ENCODE measurements around a stretch of chr15.

DNA sequence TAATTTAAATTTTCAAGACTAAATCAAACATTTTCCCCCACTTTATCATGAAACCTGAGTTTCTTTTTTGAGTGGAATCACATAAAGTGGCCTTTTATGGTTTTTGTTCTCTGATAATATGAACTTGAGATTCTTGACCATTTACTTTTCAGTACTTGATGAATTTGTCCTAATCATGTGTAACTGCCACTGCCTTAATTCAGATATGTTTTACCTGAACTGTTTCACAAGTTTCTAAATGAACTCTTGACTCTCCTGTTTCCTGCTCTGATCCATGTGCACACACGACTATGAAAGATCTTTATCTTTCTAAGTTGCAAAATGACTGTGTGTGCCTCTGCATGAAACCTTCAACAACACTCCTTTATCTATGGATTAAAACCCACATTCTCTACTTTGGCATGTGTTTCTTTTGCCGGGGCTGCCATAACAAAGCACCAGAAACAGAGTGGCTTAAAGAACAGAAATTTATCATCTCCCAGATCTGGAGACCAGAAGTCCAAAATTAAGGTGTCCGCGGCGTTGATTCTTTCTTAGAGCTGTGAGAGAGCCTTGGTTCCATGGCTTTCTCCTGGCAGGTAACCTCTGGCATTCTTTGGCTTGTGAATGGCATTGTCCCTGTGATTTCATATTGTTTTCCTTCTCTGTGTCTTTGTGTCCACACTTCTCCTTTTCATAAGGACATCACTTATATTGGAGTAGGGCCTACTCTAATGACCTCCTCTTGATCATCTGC, 275.0 kb downstream of the ADAMTSL3 start:
- RRBS = no CpG with 5 or more reads among the region's 5 CpGs

DNA sequence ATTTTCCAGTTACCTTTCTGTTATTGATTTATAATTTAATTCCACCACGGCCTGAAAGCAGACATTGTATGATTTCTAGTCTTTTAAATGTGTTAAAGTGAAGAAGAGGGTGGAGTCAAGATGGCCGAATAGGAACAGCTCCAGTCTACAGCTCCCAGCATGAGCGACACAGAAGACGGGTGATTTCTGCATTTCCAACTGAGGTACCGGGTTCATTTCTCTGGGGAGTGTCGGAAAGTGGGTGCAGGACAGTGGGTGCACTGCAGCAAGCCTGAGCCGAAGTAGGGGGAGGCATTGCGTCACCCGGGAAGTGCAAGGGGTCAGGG, 193.3 kb upstream of the GOLGA6L4 start:
- RRBS = 76% methylated on average over 3 of the region's 9 CpGs

- RRBS = under 1% methylated on average over 29 of the region's 70 CpGs
These were observed 20.2 kb downstream of the WDR73 start for GRCh38 chr15:84633720-84634385.

- RRBS = no CpG with 5 or more reads among the region's 7 CpGs
These were observed 1.8 kb downstream of the WDR73 start for GRCh38 chr15:84652212-84652821.

DNA sequence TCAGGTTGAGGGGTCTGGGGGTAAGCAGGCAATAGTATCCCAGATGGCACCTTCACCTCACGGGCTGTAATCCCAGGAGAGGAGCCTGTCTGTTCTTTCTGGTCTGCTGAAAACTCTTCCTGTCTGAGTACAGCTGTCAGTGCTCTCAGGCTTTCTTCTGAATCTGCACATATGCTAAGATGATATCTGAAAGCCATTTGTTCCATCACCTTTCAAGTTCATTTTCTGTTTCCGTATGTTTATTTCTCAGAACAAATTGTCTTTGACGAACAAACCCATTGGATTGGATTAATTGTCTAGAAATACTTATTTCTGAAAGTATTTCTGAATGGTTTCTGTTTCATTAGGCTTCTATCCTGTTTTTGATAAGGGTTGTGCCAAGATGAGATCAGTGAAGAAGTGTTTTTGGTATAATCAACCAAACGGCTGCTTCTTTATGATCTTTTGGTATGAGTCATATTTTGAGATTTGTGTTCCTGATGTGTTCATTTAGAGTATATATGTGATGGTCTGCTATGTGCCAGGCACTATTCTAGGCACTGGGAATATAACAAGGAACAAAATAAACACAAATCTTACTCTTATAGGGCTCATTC, 13.3 kb downstream of the ZNF592 start:
- RRBS = no CpG with 5 or more reads among the region's 4 CpGs

DNA sequence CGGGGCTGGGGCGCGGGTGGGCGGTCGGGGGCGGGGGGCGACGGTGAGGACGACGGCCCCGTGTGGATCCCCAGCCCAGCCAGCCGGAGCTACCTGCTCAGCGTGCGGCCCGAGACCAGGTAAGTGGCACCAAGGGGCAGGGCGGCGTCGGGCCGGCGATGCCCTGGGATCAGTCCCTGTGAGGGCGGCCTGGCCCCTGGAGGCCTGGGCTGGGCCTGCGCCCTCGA, 234 bp downstream of the ALPK3 start:
- RRBS = 13% methylated on average over 17 of the region's 23 CpGs

- RRBS = no CpG with 5 or more reads among the region's 35 CpGs
These were observed 22.8 kb downstream of the ALPK3 start for GRCh38 chr15:84839684-84840540.

- RRBS = no CpG with 5 or more reads among the region's 3 CpGs
These were observed 27.8 kb downstream of the ALPK3 start for GRCh38 chr15:84844881-84845525.

- RRBS = no CpG with 5 or more reads among the region's 2 CpGs
These were observed 51.2 kb downstream of the PDE8A start for GRCh38 chr15:85032705-85033394.

DNA sequence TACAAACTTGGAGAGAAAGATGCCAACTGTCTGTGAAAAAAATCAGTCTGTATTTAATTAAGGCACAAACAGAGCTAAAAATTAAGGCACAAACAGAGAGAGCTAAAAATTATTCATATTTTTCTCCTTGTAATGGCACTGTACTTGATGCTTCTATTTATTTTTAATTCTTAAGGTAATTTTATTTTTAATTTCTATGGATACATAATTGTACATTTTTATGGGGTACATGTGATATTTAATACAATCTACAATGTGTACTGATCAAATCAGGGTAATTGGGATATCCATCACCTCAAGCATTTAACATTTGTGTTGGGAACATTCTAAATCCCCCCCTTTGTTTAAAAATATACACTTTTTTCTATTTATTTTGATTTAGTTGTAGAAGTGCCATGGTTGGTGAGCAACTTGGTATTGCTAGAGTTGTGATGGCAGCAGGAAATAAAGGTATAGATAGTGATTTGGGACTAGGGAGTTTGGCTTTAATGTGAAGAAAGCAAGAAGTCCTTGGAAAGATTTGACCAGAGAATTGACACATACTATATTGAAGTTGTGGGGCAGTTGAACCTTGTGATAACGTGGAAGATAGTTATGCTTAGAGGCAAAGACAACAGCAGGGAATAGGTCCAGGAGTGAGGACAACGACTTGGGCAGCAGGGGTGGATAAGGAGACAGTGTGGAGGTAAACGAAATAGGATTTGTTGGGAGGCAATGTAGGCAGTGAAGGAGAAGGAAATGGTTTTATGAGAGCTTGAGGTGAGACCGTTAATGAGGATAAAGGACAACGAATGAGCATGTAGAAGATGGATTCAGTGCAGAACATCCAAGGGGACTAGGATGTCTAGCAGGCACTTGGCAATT, 65.5 kb downstream of the AKAP13 start:
- RRBS = no CpG with 5 or more reads among the region's 5 CpGs

DNA sequence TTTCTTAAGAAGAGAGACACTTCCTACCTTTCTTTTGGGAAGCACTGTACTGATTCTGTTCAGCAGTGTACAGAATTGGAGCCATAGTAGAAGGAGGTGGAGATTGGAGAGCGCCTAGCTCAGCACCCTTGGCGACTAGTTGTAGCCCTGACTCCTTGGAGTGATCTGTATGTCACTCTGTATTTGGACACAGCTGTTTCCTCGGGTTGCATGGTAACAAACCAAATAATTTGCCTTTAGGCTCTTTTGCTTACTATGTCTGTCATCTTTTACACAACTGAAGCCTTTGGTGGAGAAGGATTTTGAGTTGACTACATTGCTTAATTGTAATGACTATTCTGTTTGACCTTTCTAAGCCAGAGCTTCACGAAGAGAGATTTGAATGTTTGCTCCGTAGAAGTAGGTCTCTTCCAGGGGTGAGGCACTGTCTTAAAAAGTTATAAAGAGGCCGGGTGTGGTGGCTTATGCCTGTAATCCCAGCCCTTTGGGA, 77.1 kb downstream of the AKAP13 start:
- RRBS = no CpG with 5 or more reads among the region's 6 CpGs

DNA sequence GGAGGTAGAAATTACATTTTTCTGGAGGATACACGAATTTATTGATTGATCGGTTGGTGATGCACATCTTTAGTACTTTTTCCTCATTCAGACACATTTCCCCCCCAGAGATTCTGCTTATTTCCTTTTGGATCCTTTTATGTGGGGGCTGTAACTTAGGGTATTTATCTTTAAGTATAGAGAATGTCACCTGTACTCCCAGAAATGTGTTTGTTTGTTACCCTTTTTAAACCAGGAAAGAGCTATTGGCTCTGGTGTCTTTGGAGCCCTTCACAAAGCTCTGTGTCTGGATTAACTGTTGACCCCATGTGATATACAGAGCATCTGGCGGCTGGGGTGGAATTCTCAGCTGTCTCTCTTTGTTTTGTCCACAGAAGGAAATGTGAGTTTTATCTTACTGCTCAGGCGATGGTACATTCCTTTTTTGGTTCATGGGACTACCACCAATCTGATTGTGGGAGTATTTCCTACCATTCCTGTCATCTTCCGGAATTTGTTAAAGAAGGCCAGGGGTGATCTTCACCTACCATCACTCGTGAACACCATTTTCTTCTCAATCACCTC, 120.3 kb downstream of the AKAP13 start:
- RRBS = no CpG with 5 or more reads among the region's 6 CpGs

GRCh38 chr15:85534042-85534539, 153.7 kb downstream of the AKAP13 start:
- RRBS = no CpG with 5 or more reads among the region's 4 CpGs

DNA sequence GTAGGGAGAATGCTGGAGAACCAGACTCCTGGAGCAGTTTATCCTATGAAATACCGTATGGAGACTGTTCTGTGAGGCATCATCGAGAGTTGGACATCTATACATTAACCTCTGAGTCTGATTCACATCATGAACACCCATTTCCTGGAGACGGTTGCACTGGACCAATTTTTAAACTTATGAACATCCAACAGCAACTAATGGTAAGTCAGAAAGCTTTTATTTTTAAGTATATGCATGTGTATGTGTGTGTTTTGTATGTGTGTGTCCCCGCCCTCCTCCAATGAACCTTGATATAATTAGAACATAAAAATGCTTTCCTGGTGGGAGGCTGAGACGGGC, 194.7 kb downstream of the AKAP13 start:
- RRBS = no CpG with 5 or more reads among the region's 5 CpGs

- RRBS = no CpG with 5 or more reads among the region's 14 CpGs
These were observed 199.7 kb downstream of the AKAP13 start for GRCh38 chr15:85579916-85580720.

DNA sequence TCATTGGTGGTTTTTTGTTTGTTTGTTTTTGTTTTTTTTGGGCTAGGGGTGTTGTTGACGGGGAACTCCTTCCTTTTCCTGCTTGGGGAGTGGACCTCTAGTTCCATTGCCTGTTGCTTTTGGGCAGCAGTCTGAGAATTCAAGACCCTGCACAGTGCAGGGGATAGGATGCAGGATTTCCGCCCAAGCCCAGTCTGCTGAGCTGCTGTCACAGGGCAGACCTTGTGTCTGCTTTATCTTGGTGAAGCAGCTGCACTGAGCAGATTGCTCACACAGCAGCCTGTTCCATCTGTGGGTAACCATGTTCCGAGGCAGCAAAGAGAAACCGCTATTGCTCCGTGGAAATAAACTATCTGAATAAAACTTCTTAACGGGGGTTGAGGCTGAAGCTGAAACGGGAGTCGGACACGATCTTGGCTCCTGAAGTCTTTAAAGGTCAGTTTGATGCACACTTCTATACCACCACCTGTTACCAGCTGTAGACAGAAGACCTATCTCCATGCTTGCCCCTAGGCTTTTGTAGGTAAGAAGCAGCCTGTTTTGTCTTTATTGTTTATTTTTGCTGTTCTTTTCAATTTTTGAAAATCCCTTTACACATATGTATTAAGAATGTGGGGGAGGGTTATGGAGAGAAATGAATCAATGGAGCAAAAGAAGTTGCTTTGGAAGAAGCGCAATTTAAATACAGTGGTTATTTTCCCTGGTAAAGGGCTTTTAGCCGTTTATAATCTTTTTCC, 202.4 kb downstream of the AKAP13 start:
- RRBS = no CpG with 5 or more reads among the region's 11 CpGs

DNA sequence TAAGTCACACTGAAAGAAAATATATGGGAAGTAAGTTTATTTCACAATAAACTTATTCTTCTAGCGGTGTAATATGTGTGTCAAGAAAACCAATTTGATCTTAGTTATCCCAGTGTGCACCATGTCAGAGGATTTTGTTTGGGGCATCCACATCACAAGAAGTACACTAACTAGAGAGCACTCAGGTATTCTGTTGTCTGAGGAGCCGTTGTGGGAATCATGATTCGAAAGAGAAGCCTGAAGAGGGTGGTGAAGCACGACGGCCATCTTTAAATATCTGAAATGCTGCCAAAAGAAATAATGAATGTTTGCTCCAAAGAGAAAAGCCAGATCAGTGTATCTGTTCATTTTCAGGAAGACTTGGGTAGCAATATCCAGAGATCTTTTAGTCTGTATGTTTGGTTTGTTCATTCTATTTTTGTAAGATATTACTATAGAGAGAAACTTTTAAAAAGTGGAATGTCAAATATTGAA, 180.7 kb downstream of the KLHL25 start:
- RRBS = no CpG with 5 or more reads among the region's 5 CpGs

DNA sequence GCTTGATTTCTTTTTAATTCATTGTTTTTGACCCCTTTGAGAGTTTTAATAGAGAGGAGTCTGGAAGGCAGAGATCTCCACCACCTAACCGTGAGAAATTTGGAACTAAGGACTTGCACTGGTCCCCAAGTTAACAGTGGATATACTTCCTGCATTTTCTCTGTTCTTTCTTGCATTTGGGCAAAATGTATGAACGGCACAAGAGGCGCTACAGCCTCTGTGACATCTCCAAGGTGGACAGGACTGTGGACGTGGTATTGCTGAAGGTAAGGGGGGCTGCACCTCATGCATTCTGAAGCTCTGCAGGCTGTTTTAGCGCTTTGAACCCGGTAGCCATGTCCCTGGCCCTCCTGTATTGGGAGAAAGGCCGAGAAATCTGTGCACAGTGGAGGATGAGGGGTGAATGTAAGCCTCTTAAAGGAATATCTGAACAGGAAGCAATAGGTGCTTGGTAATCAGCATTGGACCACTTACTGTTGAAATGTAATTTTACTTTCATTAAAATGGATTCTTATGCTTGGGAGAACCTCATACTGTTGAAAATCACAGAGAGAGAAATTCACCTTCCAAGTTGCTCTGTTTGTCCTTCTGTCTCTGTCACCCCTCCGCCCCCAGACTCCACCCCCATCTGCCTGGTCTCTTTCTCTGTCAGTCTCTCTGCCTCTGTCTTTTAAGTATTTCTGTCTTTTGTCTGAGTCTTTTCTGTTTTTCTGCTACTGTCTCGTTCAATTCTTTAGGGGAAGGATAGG, 174.6 kb downstream of the KLHL25 start:
- RRBS = no CpG with 5 or more reads among the region's 9 CpGs

DNA sequence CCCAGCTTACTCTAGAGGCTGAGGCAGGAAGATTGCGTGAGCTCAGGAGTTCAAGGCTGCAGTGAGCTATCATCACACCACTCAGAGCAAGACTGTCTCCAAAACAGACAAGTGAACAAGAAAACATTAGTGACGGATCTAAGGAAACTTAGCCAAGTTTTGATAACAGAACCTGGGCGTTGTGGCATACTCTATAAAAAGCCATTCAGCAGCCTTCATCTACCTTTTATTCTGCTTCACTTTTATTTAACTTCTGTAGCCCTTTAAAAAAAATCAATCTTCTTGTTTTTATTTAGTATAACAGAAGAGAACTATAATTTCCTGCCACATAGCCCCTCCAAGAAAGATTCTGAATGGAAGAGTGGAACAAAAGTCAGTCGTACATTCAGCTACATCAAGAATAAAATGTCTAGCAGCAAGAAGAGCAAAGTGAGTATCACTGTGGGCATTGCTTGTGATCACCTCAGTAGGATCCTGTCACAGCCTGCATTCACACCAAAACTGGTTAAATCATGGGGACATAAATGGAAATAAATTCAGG, 110.2 kb downstream of the KLHL25 start:
- RRBS = no CpG with 5 or more reads among the region's 4 CpGs

- RRBS = no CpG with 5 or more reads among the region's 6 CpGs
These were observed 87.8 kb downstream of the KLHL25 start for GRCh38 chr15:85706650-85707535.